Zone of skin (tissue), 1 donor: ENCODE results near the genes COX17, CFAP91, FSTL1 and KPNA1.

- RRBS = no CpG with 5 or more reads among the region's 14 CpGs
Measured at GRCh38 chr3:119497698-119498234, 581 bp upstream of the TIMMDC1 start.

DNA sequence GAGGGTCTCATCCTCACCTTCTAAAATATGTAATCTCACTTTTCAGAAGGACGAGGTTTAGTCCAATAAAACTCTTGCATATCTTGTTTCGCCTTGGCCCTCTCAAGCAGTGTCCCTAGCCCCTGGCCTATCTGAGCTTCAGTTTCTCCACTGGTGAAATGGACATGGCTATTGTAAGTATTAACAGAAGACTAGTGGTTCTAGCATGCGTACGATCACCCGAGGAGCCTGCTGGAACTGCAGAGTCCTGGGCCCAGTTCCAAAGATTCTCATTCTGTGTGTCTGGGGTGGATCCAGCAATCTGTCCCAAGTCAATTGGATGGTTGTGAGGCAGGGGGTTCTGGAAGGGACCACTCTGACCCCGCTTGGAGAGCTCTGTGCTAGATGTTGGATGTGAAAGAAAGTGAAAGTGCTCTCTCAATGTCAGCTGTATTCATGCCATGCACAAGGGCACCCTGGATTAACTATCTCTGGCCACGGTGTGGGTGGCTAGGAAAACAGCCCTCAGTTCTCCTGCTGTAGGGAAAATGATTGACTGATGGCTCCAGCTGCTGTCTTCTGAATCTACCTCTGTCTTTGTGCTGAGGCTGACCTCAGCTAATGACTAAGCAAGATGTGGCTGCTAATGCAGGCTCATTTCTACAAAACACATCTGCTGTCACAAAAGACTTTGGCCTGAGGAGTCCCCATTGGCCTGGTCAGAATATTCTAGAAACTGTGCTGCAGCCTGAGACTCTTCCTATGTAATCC is 1.9 kb upstream of the PLA1A start:
- RRBS = no CpG with 5 or more reads among the region's 7 CpGs

GRCh38 chr3:119676675-119678016 is at the start of gene COX17:
COX17 (minus strand) TSS chr3:119677406.
- RRBS = 1% methylated on average over 17 of the region's 63 CpGs

DNA sequence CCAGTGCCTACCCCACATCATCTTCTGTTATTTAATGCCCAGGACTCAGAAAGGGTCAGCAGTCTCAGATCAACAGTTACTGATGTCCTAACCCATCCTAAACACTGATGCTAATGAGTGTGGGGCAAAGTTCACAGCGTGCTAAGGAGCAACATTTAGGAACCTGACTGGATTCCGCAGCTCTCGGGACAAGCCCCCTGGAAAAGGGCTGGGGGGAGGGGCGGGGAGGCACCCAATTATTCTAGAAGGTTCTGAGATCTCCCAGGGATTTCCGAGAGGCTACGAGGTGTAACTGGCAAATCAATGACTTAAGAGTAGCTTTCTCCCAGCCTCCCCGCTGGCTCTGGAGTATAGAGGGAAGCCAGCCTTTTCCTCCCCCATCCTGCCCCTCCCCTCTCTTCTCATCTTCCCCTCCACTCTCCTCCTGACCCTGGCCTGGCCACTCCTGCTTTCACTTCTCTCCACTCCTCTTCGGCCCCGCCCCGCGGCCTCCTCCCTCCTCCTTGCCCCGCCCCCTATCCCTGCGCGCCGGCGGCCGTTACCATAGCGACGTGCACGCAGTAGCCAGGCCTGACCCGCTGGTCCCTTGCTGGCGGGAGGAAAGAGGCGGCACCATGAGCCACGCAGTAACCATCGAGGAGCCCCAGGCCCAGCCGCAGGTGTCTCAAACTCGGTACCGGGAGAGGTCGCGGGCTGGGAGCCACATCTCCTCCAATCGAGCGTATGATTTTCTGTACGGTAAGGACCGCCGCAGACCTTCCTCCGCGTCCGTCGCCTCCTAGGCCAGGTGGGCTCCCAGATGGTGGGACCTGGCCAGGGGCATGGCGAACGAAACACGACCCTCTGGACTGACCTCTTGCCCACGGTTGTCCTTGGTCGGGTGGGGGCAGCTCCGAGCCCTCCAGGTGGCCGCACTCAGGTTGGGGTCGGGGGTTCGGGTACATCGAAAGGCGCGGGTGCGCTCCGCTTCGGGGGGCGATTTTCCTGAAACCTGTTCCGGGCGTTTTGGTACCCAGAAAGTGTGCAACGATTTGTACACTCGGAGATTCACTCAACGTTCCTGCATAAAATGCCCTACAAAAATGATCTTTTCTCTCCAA is at the start of gene CFAP91:
Gene CFAP91 (plus strand): TSS at position 538 of the 1,100 bp plus-strand sequence.
- RRBS = no CpG with 5 or more reads among the region's 60 CpGs

DNA sequence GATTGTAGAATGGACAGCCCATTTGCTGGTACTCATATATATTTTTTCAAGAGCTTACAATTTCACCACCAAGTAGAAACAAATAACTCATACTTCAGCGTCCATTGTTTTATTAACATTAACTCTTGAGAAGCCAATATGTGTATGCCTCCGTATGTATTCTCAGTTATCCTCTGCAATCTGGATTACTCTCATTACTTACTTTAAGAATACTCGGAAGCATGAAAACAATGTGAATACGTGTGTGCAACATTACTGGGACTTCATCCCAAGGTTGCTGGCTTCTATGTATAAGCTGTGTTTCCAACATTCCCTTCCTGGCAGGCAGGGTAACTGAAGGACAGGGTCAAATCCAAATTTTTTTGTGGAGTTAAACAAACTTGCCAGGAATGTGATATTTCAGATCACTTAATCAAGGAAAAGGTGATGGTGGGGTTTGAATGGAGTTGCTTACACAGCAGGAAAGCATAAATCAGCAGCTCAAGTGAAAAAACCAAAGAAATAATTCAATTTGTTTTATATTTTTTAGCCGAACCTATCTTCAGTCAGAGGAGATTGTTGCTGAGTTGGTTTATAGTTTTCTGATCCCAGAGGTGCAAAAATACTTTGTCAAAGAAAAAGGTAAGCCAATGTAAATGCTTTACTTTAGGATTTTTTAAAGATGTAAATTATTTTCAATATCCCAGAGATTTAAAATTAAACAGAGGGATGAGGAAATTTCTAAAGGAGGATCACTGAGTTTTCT is 34.4 kb upstream of the NR1I2 start:
- RRBS = no CpG with 5 or more reads among the region's 5 CpGs

DNA sequence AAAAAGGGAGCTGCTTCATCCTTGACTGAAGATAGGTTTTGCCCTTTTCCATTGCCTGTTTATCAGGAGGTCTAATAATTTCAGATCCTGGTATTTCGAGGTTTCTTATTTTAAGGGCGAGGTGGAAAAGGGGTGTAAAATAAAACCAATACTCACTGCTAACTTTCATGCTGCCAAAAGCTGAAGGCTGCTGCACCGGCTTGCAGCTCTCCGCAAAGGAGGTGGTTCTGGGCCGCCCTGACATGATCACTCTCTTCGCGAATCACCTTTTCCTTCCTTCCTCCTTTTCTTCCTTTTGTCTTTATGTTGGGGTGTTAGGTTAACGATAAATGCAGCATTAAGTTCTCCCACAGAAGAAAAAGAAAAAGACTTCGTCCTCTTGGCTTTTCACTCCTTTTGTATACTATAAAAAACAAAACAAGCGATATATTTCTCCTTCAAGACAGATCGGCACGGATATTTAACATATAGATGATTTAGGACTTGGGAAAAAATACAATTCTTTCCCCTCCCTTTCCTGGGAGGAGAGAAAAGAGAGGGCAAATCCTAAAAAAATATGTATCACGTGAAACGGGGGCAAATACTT is 963 bp downstream of the GSK3B start:
- RRBS = no CpG with 5 or more reads among the region's 14 CpGs

DNA sequence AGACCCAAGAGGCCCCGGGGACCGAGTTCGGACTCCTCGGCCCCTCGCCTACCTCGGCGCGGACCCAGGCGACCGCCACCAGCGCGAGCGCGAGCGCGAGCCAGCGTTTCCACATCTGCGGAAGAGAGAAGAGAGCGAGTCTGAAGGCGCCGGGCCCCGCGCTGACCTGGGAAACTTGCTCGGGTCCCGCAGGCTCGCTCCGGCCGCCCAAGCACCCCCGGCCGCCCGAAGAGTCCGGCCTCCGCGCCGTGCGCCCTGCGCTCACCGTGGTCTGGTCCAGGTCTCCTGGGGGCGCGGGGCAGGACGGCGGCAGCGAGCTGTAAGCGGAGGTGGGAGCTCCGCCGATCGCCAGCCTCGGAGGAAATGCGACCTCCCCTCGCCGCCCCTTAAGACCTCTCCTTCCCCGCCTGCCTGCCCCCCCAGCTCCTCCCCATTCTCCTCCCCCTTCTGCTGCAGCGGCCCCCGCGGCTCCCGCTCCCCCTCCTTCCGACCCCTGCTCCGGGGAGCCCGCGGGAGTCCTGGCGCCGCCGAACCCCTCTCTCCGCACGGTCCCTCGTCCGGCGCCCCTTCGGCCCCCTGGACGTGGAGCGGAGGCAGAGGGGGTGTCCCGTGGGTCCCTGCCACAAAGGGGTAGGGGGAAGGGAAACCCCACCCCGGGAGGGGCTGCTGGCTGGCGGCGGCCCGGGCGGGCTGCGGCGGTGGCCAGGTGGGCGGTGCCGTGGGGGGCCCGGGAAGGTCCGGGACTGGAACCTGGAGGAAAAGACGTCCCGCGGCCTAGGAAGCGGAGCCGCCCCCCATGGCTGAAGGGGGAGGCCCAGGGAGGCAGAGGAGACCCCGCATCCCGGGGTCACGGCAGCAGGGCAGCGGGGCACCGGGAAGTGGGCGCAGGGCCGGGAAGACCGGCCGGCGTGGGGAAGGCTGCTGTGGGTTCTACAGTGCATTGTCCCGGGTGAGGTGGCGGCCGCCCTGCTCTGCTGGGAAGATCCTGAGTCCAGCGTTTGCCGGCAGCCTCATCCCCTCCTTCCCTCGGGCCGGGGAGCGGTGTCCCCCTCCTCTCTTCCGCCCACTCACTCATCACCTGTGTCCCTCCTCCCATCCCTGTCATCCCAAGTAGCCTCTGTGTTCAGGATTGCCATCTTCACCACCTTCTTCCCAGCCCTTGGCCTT is at the start of gene FSTL1:
Gene FSTL1 (minus strand): TSS at position 361 of the 1,167 bp plus-strand sequence.
- RRBS = 8% methylated on average over 41 of the region's 107 CpGs

GRCh38 chr3:120558644-120559158 is 37.4 kb upstream of the NDUFB4 start:
- RRBS = no CpG with 5 or more reads among the region's 19 CpGs

DNA sequence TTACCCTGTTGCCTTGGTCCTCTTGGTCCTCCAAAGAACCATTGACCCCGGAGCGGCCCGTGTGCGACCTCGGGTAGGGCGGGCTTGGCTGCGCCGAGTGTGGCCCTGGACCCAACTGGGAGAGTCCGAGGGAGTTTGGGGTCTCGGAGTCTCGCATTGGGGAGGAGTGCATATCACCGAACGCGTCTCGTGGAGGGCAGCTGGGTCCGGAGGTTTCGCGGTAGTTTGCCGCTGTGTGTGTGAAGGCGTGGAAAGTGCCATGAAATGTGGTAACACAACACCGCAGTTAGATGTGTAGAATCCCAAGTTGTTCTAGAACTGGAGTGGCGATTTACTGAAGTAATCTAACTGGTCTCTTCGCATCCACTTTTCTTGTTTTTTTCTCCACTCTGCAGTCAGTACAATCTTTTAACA is 362 bp downstream of the GTF2E1 start:
- RRBS = 3% methylated on average over 1 of the region's 23 CpGs

DNA sequence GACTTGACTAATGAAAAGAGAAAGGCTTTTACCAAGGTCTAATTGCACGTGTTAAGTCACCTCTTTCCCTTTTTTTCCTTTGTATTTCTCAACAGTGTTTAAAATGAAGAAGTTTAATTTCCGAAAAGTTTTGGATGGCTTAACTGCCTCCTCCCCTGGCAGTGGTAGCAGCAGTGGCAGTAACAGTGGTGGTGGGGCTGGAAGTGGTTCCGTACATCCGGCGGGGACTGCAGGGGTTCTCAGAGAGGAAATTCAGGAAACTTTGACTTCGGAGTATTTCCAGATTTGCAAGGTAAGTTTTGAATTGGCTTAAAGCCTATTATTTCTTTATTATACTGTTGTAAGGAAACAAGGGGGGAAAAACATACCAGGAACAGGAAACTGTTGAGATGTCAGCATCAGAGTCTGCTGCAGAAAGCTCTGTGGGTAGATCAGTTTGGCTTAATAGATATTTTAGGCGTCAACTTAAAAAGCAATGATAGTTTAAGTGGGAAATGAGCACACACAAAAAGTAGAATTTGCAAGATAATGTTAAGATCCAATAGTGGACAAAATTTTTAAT is 1.6 kb downstream of the STXBP5L start:
- RRBS = no CpG with 5 or more reads among the region's 7 CpGs

DNA sequence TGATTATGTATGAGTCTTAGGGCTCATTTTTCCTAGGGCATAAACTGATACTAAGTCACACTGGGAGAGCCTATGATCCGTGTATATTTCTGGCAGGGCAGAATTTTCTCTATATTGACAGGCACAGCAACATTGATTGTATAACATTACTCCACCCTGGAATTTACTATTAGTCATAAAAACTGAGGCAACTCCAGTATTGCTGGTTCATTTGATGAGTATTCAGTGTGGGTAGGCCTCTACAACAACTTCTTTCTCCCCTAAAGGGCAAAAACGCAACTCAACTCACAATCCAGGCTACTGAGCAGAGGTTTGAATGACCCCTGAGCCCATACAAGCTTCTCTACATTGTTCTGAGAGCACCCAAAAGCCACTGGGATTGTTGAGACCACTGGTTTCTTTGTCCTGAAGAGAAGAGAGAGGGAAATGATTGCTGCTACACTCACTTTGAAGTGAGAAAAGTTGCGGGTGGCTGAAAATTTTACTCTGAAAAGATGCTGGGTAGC is 10.5 kb upstream of the CSTA start:
- RRBS = no CpG with 5 or more reads among the region's 3 CpGs

DNA sequence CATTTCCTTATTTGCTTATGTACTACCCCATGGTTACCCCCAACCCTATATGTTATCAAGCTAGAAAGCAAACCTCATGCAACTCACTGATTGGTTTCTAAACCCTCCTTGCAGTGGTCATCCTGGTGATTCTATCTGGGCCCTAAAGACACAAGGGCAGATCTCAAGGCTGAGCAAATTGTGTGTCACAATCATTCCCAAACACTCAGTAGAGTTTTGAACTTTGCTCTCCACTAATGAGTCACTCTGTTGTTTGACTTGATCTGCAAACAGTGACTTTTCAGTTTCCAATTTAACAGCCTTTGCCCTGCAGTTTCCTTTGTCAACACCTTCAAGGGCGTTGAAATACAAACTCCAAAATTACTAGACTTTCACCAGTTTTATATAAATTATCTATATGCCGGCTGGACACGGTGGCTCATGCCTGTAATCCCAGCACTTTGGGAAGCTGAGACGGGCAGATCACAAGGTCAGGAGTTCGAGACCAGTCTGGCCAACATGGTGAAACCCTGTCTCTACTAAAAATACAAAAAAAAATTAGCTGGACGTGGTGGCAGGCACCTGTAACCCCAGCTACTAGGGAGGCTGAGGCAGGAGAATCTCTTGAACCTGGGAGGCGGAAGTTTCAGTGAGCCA is 17.4 kb downstream of the MIX23 start:
- RRBS = no CpG with 5 or more reads among the region's 7 CpGs

GRCh38 chr3:122514309-122515370 is at the start of gene KPNA1:
KPNA1 (minus strand) TSS chr3:122514939.
- RRBS = 1% methylated on average over 38 of the region's 110 CpGs

GRCh38 chr3:122679096-122679795 is 1.4 kb upstream of the PARP14 start:
- RRBS = no CpG with 5 or more reads among the region's 15 CpGs

DNA sequence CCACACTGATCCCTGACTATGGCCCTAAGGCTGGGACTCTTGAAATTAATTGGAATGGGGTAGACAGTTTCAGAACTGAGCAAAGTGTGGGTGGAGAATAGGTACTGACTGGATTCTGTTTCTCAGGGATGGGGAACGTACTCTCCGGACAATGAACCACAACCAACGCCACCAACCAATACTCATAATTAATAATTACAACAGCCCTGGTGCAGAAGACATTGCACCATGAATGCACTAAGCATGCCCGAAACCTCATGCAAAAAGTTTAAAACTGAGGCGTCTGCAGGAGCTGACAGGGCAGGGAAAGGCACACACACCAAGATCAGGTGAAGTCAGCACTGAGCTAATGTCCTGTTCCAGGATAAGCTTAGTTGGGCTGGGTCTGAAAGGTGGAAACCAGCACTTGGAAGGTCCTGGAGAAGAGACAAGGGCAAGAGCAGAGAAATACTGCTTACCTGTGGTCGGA is 8.0 kb downstream of the PARP14 start:
- RRBS = no CpG with 5 or more reads among the region's 6 CpGs

DNA sequence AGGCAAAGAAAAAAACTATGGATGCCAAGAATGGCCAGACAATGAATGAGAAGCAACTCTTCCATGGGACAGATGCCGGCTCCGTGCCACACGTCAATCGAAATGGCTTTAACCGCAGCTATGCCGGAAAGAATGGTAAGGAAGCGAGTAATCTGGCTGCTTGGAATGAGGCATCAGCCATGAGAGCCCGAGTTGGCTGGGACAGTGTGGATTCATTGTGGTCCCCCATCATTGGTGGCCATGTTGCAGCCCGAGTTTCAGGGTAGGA is 47.1 kb downstream of the PARP14 start:
- RRBS = 80% methylated on average over 2 of the region's 9 CpGs

GRCh38 chr3:123084642-123085363 is 18.0 kb downstream of the PDIA5 start:
- RRBS = no CpG with 5 or more reads among the region's 9 CpGs

- RRBS = no CpG with 5 or more reads among the region's 24 CpGs
Measured at GRCh38 chr3:123123758-123124496, 57.1 kb downstream of the PDIA5 start.

- RRBS = no CpG with 5 or more reads among the region's 11 CpGs
Measured at GRCh38 chr3:123282827-123283616, 81.3 kb downstream of the SEC22A start.

- RRBS = no CpG with 5 or more reads among the region's 8 CpGs
Measured at GRCh38 chr3:123333408-123333668, 115.6 kb downstream of the ADCY5 start.